ENCODE results near the gene MAP2K4.

DNA sequence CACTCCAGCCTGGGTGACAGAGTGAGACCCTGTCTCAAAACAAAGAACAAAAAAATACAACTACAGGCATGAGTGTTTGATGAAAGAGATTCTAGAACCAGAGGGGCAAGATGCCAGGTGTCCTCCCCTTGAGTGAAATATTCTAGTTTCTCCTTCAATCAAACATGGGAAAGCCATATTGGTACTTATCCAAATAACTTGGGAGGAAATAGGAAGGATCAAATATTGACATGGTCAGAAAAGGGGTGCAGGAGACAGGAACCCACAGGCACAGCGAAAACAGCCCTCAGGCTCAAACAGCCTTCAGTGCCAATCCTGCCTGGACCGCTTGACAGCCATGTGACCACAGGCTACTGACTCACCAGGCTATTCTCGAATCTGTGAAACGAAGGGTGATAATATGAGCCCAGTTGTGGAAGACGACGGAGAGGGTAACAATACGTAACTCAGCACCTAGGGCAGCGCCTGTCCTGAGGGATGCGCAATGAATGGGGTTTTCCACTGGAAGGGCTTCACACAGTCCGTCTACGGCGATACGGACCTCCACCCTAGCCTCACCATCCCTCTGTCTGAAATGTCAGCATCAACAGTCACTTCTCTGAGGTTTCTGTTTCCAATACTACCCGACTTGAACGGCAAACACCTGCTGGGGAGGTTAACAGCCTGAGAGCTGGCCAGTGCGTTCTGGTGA is 117.3 kb upstream of the RCVRN start:
- PRO-cap = no peak

DNA sequence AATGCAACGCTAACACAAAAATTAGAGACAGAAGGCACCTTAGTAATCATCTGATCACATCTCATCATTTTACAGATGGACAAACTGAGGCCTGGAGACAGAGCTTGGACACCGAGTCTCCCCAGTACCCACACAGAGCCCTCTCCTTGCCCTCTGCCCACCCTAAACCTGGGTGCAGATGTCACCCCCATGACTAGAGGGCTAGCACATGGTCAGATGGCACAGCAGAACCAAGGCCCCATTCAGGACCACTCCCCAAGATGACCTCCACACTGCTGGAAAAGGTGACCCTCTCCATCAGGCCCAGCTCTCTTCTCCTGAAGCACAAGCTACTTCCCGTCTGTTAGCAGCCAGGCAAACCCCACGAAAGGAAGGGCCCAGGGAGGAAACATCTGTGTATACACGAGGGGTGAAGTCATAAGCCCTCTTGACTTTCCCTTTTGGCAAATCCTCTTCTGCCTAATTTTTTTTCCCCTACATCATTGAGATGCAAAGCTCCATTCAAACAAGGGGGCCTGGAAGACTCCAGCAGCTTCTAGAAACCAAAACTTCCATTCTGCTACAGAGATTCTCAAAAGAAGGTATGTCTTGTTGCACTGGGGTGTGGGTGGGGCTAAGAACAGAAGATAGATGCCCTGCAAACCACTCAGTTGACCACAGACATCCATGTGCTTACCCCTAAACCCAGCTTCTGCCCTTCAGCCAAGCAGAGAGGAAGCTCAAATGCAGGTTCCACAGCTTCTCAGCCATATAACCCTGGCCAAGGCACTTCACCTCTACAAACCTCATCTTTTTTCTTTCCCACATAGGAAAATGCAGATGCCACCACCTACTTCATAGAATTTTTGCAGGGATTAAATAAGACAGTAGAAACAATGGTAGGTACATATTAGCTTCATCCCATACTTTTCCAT is 145.5 kb upstream of the RCVRN start:
- PRO-cap = no peak

- PRO-cap = no peak
These were observed 92.8 kb downstream of the GAS7 start for GRCh38 chr17:10105587-10106048.

GRCh38 chr17:10156874-10157570 is 41.4 kb downstream of the GAS7 start:
- PRO-cap = bidirectional peak, plus-strand start at chr17:10157138, minus-strand start at chr17:10157037

DNA sequence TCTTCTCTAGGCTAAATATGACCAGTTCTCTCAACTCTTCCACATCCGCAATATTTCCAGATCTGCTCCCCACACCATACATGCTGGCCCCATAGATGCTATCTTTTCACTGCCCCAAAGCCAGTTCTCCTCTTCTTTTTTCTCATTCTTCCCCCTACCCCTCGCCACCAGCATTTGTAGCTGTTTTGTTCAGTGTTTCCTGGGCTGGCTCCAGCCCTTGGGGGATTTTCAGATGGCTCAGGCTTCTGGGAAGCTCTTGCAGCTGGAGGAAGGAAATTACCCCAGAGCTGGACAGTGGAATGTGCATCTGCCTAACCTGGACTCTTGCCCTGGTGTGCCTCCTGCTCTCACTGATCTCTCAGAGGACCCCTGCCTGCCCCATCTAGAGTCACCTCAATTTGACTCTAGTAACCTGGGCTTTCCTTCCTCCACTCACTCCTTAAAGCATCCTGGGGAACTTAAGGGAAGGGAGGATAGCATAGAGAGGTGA is 82.8 kb downstream of the MYH13 start:
- PRO-cap = bidirectional peak, plus-strand start at position 297 of the sequence, minus-strand start at position 150 of the sequence

DNA sequence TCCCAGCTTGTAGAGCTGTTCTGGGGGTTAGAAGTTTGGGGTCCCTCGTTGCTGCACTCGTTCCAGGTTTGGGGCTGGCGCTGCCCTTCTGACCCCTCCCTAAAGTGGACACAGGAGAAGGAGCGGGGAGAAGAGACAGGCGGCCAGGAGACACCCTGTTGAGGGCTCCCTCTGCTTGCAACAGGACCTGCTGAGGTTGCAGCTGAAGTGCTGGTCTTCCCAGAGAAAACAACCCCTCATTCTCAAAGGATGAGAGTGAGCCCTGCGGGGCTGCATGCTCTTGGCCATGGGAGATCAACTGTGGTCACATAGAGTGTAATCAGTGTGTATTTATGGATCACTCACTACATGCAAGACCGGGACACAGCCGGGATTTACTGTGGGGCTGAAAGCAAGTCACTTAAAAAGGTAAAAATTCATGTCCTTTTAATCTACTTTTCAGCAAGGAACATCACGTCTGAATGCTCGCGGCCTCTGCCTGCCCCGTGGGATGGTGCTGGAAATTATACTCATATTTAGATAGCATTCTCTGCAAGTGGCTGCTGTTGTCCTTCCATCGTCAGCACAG is 34.1 kb downstream of the MYH3 start:
- PRO-cap = no peak

DNA sequence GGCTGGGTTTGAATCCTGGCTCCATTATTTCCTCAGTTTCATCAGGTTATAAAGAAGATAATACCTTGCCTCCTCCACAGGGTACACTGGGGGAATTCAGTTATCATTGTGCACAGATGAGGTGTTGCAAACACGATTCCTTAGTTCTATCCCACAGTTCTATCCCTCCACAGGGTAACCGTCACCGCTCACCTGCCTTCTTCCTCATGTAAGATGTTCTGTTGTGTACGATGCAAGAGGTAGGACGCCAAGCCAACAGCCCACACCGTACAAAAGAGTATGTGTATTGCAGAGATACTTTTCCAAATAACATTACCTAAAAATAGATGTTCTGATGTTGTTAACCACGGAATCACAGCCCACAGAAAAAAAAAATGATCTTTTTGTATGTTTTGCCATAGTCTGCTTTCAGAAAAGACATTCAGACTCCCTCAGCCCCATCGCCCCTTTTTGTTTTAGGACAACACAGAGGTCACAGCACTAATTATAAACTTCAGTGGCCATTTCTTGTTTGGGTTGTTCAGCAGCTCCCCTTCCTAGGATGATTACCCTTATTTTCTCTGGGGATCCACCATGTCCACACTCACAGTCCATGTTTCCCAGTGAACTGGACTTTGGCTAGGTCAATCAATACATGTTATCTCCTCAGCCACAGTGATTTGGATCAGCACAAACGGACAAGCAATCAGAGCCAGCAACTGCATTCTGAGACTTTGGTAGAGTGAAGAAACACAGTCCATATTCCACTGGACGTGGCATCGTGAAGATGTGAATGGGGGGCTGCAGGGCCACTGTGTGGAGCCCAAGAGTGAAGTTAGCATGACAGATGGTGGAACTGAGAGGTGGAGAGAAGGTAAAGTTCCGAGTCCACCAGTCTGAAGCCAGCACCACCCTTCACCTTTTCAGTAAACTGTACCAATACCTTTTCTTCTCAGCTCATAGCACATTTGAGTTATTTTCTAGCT is 4.7 kb downstream of the TMEM220 start:
- PRO-cap = no peak

DNA sequence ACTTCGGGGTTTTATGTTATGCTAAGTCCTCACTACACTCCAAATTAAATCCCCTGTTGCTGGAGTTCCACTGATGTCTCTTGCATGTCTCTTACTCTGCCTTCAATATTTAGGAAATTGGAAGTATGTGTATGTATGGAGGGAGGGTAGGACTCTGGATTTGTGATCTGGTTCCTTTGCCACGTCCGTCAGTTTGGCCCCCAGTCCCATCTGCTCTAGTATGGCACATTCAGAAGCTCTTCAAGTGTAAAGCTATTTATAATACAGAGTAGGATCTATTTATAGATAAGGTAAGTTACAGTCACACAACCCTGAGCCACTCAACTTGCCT is 19.1 kb downstream of the TMEM238L start:
- PRO-cap = no peak

DNA sequence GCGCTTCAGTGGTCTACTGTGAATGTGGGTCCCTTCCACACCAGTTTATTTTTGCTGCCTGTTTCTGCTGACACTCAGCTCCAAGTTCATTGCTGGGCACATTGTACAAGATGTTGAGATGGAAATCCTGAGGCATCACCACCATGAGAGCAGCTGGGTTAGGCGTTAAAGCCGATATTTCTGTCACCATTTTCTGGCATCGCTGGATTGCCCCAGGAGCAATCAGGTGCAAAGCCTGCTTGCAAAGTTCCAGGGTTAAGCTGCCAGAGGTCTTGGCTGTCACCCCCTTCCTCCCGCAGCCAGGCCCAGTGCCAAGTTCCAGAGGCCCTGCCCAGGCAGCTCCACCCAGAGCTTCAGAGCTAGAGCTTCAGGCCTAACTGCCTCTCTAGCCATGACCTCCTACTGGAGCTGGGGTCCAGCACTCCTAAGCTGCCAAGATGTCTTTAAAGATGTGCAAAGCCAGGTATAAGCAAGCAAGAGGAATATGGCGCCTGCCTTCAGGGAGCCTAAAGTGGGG is 8.7 kb upstream of the TMEM238L start:
- PRO-cap = no peak

- PRO-cap = bidirectional peak, plus-strand start at chr17:11599049, minus-strand start at chr17:11598951
These were observed 583 bp downstream of the DNAH9 start for GRCh38 chr17:11598801-11599304.

GRCh38 chr17:11608200-11608893 is 10.1 kb downstream of the DNAH9 start:
- PRO-cap = no peak

DNA sequence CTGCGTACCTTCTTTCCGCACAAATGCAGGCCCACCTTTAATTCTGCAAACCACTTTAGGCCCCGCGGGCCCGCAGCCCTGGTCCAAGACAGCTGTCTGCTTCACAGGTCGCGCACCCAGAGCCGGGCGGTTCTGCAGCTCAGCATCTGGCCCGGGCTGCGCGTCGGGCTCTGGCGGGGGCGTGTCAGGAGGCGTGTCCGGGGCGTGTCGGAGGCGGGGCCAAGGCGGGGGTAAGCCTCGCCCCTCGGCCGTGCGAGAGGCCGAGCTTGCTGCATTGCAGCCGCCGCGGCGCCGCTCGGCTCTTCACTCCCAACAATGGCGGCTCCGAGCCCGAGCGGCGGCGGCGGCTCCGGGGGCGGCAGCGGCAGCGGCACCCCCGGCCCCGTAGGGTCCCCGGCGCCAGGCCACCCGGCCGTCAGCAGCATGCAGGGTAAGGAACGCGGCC is at the start of gene MAP2K4:
MAP2K4 (plus strand) TSS at position 306 of the 445 bp plus-strand sequence.
- PRO-cap = bidirectional peak, plus-strand start at position 257 of the sequence, minus-strand start at position 118 of the sequence

DNA sequence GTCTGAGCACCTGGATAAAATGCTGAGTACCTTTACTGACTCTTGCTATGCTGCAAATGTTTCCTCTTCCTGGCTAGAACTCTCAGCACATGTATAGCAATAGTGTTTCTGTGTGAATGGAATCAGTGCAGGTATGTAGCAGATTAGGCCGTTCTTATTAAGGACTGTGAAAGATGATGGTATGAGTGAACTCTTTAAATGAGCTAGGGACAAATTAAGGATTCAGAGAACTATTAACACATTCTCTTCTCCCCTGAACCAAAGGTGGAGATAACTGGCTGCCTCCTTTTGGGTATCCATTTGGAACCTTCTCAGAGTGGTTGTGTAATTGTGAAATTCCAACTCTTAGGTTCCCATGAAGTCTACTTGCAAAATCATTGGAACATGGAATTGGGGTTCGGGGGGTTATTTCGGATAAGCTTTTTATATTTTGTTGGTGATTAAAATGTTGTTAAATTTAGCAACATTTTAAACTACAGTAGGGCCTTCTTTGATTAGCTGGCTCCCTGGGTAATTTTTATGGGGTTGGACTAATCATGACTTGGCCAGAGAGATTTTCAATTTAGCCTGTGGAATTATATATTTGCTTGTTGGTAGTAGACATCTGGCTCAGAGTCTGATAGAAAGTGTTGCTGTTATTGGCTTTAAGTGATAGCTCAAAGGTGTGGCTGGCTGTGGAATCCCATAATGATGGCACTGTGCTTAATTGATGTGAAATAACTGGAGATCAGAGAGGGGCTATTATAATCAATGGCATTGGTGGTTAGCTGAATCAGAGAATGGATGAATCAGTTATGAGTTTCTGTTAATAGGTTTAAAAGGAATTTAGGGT is 25.5 kb downstream of the MAP2K4 start:
- PRO-cap = no peak

DNA sequence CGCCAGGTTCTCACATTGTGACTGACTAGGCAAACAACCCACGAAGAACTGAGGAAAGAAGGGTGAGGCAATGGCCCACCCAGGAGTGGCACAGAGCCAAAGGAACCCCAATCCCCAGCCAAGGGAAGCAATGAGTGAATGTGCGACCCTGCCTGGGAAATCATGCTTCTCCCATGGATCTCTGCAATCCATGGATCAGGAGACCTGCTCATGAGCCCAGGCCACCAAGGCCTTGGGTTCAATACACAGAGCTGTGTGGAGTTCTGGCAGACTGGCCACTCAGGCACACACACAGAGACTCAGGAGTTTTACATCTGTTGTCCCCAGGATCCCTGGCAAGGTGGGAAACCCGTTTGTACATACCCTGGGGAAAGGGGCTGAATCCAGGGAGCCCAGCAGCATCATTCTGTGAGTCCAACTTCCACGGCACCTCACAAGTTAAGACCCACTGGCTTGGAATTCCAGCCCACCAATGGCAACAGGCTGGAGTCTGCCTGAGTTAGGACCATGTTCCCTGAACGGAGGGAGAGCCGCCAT is 129.6 kb downstream of the MAP2K4 start:
- PRO-cap = no peak

DNA sequence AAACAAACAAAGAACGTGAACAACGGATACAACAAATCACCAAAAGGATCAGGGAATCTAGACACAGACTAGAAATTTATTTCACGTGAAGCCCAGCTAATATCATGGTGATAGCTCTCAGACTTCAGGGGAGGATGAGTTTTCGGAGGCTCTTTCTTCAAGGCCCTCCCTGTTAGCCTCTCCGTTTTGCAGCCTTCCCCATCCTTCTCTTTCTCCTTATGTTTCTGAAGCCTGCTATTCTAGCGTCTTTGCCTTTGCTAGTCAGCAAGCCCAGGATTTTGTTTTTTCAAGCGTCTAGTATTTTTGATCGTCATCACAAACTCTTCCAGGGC is 280.7 kb downstream of the MAP2K4 start:
- PRO-cap = no peak

GRCh38 chr17:12636865-12637349 is 28.8 kb upstream of the MYOCD start:
- PRO-cap = no peak

DNA sequence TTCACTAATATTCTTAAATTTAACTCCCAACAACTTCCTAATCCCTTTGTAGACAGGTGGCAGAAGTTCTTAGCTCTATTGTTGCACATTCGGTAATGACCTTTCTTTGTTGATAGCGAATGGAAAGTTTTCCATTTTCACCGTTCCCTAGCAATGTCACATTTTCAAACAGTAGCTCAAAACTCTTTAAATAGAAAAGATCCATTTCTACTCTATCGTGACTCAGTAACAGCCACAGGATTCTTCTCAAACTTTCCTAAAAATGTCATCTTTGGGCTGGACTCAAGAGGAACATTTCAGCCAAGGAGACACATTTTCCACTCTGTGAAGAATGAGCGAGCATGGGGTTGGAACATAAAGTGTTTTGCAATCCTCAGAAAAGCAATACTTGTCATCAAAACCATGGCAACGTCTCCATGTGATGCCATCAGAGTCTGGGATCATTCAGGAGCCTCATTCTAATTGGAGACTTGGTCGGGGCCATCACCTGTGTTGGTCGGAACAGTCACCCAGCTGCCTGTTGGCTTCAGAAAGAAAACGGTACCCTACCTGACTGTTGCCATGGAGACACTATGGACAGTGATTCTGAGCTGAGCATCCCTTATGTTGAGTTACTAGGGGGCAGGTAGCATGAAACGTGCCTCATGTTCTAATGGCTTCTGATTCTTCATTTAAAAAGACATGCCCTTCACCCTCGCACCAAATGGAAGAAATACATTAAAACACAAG is 25.4 kb downstream of the MYOCD start:
- PRO-cap = no peak

DNA sequence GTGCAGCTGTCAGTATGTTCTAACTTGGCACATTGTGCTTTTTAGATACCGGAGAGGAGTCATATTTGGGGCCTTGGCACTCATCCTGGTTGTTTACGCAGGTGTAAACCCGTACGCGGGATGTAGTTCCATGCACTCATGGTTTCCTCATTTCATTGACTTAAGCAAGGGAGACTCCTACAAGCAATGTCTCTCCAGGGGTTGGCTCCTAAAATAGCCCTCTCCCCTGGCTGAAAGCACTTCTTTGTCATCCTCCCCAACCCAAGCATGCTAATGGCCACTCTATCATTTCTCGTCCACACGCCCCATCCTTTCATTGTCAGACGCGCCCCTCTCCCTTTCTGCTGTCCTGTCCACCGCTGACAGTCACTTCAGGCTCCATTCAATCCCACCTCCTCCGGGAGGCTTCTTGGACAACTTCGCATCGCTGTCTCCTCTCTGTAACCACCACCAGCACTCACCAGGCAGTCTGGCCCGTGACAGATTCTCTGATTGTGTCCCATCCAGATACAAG is 57.2 kb upstream of the ARHGAP44 start:
- PRO-cap = no peak

GRCh38 chr17:13297332-13297717 is 279.5 kb upstream of the ELAC2 start:
- PRO-cap = no peak

DNA sequence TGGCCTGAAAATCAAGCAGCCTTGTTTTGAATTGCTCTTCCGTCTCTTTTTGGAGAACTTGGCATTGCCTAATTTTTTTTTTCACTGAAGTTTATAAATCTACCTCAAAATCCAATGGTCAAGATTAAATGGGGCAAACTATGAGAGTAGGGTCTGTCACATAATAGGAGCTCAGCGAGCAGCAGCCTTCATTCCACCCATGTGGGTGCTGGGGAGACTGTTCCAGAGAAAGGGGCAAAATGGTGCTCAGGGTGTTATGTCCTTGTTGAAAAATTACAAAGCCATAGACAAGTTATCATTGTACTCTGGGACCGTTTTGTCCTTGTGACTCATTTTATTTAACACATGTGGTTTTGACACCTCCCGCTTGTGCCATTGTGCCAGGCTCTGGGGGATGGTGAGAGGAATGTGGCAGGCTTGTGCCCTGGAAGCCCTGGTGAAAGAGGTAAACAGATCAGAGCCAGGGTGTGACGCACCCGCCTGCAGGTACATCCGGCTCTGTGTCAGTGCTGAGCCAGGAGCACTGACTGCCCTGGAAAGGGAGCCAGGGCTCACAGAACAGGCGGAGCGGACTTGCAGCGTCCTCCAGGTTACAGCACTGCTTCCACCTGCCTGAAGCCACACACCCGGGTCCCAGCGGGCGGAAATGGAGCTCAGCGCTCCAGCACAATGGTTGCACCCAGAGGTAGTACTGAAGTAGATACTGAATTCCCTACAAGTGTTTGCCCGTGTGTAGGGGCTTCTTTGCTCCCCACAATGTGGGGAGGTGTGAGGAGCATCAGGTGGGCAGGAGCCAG is 30.8 kb downstream of the CDRT15 start:
- PRO-cap = unidirectional peak, plus-strand start at position 556 of the sequence

Data from pulmonary lymph node (tissue), 1 donor.